Measurements from ENCODE around the gene GSTO1.

DNA sequence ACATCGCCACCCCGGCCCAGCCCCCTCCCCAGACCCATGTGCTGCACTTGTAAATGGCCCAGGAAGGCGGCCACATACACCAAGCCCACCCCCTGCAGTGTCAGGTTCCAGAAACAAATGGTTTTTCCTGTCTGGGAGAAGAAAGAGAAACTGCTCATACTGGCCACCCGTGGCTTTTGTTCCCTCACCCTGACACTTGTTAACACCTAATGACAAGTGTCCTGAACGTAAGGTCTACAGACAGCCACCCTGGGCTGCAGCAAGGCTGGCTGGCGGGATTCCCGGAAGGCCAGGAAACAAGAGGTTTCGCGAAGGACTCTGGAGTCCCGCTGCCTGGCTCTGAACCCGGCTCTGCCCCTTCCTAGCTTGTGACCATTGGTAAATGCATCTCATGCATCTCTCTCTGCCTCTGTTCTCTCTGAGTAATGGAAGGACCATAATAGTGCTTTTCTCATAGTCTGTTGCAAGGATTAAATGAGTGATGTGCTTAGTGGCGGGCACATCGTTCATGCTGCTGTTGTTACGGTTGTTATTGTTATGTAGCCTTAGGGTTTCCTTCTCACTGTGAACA, 15.0 kb downstream of the SH3PXD2A start:
- PRO-cap, result no peak

DNA sequence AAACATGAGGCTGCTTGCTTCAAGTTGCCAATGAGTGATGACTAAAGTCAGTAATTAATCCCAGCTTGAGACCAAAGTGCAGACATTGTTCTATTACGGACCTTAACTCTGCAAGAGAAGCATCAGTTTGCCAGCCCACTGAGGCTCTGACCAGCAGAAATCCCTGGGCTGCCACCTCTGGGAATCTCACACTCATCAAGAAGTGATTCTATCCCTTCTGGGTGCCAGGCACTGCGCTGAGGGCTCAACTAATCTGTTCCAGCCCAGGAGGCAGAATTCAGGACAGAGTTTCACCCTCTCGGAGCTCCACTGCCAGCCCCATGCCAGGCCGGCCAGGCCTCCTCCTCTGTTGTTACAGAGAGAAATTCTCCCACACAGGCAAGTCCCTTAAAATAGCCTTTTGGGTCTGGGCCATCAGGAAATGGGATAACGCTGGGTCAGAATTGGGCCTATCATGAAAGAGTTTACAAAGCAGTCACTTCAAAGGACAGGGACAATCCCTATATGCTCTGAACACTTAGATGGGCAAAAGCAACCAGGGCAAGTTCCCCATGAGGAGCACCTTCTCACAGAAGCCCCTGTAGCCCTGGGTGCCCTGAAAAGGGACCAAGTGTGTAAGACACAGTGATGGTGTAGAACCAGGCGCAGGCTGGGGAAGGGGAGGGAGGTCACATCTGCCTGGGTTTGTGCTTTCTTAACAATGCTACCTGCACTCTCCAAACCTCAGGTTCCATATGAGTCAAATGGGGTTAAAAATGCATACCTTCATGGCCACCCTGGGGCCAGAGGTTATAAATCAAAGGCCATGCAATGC, 11.2 kb downstream of the SH3PXD2A start:
- PRO-cap, result no peak

DNA sequence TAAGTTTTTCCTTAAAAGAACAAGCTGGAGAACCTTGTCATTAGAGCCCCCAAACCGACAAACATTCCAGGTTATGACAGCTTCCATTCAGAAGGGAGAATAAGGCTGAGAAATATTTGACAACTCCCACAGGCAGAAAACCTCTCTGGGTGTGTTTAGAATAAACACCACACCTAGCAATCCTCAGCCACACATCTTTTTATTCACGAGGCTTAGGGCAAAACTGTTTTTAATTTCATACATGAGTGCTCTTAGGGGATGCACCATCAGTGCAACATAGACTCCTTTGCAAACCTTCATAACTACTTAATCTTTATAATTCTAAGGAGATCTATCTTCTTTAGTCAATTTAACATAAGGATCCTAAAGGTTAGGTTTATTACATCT, 24.1 kb downstream of the STN1 start:
- PRO-cap, result no peak

DNA sequence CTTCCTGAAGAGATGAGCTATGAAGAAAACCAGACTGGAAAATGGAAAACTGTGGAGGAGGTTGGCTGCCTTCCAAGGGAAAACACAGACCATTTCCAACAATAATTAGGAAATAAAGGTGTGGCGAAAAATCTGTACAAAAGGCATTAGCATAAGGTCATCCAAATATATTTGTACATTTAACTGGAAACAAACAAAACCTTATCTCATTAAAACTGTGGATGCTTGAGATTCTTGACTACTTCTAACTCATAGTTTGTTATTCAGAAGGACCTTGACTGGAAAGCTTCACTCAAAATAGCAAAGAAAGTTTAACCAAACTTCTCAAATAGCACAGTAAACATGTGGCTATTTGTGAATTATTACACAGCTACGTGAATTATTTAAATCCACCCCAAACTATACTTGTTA, 1.6 kb downstream of the STN1 start:
- PRO-cap, result no peak

DNA sequence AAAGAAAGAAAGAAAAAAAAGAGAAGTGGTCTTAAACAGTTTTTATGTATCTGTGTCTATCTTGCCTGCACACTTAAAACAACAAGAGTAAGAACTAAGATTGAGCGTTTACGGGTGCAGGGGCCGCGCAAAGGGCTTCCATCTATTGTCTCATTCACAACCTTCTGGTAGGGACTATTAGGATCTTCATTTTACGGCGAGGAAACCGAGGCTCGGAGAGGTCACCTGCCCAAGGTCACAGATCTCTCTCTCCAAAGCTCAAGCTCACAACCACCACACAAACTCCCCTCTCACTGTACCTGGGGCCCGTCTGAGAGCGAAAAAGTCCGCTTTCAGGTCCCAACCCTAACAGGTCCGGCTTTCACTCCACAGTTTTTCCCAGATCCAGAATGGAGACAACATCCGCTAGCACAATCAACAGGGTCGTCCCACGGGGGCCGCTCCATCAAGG, 483 bp upstream of the SLK start:
- PRO-cap, result no peak

GRCh38 chr10:104018504-104019145, 51.7 kb downstream of the SLK start:
- PRO-cap, result no peak

DNA sequence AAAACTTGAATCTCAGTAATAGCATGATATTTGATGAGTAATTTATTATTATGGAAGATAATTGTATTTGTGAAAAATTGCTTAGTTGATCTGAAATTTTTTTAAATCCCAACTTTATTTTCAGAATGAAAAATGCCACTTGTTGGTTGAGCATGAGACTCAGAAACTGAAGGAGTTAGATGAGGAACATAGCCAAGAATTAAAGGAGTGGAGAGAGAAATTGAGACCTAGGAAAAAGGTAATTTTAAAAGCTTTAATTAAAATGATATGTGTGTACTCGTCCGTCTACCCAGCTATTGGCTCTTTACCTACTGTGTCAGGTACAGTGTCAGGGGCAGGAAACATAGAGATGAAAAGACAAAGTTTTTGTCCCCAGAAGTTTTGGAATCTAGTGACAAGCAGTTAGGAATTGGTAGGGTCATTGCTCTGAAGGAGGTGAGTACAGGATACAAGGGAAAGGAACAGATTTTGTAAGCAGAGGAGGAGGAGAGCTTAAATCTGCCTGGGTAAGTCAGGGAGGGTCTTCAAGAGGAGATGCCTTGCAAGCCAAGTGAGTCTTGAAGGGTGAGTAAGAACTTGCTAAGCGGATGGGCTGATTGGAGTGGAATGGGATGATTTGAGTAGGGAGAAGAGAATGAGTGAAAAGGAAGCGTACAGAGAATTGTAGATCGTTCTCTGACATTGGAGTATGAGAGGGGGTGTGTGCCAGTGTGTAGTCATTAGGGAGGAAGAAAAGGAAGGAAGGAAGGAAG, 54.7 kb downstream of the SLK start:
- PRO-cap, result no peak

DNA sequence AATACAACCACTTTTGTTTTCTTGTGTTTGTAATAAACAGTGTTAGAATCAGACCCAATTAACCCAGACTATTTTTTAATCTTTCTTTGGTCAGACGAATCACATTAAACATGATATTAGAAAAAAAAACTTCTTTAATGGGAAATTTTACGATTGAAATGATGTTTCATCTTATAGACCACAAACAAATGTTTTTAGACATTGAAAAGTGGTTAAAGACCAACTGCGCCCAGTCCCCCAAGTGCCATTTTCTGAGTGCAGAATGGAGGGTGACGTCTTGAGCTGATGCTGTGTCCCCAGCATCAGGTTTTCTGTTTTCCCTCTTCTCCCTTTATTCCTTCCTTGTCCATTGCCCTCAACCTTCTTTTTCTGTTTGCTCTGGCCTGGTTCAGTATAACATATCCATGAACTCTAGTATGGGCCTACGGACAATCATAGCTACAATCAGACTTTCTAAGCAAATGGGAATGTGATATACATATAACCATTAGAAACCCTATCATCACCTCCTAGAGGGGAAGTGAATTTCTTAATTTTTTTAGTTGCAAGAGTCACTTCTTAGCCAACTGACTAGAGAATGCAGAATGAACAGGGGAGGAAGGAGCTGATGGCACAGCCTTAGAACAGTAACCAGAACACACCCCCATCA, 54.4 kb downstream of the COL17A1 start:
- PRO-cap, result no peak

DNA sequence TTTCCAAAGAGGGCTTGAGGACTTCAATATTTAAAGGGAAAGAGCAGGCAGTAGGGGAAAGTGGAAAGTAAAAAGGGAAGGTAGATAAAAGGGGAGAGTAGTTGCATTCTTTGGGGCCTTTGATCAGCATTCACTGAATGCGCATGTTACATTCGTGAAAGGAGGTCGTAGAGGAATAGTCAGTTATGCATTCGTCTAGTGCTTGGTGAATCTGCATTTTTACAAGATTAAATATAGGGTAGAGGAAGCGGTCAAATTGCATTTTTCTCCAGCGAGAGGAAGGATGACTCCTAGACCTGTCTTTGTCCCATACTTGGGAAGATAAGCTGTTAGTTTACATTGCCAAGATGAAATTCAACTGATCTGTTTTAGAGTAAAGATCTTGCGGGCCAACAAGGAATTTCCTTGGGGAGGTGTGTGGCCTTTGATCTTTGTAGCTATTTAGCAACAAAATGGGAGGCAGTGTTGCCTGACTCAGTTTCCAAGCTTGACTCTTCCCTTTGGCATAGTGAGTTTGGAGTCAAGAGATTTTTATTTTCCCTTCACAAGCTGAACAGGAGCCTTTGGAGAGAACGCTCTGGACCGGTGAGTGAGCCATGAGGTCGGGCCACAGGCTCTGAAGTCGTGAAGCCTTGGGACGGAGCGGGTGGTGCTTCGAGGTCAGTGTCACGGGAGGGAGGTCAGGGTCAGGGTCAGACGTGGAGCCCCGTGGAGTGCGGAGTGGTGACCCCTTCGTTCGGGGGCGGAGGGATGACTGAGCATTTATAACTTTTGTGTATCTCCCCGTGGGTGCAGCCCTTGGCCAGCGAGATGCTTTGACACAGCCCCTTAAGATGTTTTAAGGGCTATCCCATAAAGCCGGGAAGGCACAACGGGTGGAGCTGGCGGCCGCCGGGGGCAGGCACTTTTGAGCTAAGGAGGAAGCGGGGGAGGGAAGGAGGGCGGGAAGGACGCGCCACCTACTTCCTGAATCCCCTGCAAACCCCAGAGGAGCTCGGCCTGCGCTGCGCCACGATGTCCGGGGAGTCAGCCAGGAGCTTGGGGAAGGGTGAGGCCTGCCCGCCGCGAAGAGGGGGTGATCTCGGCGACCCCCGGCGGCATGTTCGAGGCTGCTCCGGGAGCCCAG, at the start of gene GSTO1:
GSTO1 (plus strand) TSS at position 978 of the 1,126 bp plus-strand sequence.
- PRO-cap, result unidirectional peak, plus-strand start at position 259 of the sequence; unidirectional peak, plus-strand start at position 663 of the sequence; bidirectional peak, plus-strand start at position 987 of the sequence, minus-strand start at position 849 of the sequence

GRCh38 chr10:104259980-104260754, 5.5 kb downstream of the GSTO1 start:
- PRO-cap, result no peak

- PRO-cap, result unidirectional peak, plus-strand start at chr10:107545288
Observed at GRCh38 chr10:107545052-107545371, 380.5 kb upstream of the SORCS1 start.

- PRO-cap, result no peak
Observed at GRCh38 chr10:107686045-107686516, 521.6 kb upstream of the SORCS1 start.

GRCh38 chr10:108465683-108466824, 1301.5 kb upstream of the SORCS1 start:
- PRO-cap, result bidirectional peak, plus-strand start at chr10:108466500, minus-strand start at chr10:108466487; unidirectional peak, minus-strand start at chr10:108466664

GRCh38 chr10:109253069-109253466, 670.2 kb downstream of the XPNPEP1 start:
- PRO-cap, result no peak

DNA sequence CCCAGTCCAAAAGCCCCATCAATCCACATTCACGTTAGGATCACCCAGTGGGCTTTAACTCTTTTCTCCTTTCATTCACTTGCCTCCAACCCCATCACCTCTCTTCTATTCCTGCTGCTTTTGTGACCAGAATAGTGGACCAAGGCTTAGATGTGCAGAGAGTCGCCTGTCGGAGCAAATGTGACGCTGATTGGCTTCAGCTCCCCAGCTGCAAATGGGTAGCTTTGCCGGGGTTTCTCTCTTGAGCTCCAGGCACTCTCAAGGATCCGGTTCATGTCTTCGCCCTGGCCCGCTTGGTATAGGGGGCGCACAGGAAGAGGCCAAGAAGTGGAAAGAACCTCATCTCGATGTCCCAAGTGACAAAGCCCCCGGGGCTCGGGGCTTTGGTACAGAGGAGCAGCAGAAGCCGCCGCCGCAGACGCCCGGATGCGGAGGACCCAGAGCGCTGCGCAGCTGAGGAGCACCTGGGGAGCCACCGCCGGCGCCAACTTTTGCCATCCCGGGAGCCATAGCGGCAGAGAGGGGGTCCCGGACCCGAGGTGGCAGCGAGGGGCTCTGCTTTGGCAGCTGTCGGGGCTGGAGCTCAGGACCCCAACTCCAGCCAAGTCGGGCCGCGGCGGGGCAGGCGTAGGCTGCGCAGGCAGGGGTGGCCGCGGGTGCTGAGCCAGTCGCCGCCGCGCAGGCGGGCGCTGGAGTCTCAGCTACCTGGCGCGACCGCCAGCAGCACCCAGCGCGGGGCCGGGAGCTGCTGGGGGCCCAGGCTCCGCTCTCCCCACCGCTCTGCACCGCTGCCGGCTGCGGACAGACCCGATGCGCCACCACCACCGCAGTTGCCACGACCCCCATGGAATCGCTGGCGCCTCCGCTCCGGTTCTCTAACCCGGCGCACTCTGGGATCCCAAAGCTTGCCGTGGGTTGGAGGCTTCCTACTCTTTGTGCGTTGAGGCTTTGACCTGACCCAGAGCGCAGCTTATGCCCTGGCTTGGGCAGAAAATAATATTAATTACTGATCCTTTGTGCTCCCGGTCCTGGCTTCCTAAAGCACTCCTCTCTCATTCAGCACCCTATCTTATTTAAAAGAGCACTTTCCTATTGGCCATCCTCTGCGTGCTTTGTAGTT, 466.5 kb downstream of the XPNPEP1 start:
- PRO-cap, result unidirectional peak, plus-strand start at position 362 of the sequence; unidirectional peak, plus-strand start at position 509 of the sequence; unidirectional peak, plus-strand start at position 667 of the sequence; unidirectional peak, minus-strand start at position 805 of the sequence

- PRO-cap, result no peak
Observed at GRCh38 chr10:109898686-109899165, 24.6 kb downstream of the XPNPEP1 start.

- PRO-cap, result bidirectional peak, plus-strand start at chr10:109935237, minus-strand start at chr10:109935250
Observed at GRCh38 chr10:109935037-109935748, 11.9 kb upstream of the XPNPEP1 start.

DNA sequence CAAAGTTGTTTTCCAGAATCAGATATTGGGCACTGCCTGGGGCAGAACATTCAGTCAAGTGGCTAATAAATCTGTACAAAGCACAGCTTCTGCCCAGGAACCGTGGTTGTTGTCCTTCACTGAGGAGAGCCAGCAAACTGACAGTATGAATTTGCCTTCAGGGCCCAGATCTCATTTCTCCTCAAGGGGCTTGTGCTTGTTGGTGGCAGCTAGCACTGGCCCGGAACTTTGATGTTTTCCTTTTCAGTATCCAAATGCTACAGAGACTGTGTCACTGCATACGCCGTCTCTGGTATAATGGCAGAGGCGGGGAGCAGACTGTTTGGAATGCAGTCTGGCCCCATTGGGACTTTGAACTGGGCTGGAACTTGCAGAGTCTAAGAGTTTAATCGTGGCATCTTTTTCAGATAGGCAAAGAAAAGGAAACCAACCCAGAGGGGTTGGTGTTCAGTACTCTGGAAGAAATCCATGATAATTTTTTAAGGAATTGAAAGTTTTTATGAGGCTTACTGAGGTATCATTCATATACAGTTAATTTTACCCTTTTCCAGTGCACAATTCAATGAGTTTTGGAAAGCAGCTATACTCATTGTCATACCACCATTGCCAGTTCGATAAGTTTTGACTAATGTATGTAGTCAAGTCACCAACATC, 30.3 kb upstream of the ADD3 start:
- PRO-cap, result no peak

GRCh38 chr10:110003431-110004041, 4.2 kb upstream of the ADD3 start:
- PRO-cap, result no peak

DNA sequence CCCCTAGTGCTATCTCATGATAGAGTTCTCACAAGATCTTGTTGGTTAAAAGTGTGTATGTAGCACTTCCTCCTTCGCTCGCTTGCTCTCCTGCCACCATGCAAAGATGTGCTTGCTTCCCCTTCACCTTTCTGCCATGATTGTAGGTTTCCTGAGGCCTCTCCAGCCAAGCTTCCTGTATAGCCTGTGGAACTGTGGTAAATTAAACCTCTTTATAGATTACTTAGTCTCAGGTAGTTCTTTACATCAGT, 78.7 kb downstream of the ADD3 start:
- PRO-cap, result no peak

Data from WTC11 (cell line).